ENCODE results near the genes DENND2C and NRAS.

- PRO-cap, 2 experiments, result no peak in any of the 2 experiments
Observed at GRCh38 chr1:114572972-114574104, 8.1 kb downstream of the BCAS2 start.

DNA sequence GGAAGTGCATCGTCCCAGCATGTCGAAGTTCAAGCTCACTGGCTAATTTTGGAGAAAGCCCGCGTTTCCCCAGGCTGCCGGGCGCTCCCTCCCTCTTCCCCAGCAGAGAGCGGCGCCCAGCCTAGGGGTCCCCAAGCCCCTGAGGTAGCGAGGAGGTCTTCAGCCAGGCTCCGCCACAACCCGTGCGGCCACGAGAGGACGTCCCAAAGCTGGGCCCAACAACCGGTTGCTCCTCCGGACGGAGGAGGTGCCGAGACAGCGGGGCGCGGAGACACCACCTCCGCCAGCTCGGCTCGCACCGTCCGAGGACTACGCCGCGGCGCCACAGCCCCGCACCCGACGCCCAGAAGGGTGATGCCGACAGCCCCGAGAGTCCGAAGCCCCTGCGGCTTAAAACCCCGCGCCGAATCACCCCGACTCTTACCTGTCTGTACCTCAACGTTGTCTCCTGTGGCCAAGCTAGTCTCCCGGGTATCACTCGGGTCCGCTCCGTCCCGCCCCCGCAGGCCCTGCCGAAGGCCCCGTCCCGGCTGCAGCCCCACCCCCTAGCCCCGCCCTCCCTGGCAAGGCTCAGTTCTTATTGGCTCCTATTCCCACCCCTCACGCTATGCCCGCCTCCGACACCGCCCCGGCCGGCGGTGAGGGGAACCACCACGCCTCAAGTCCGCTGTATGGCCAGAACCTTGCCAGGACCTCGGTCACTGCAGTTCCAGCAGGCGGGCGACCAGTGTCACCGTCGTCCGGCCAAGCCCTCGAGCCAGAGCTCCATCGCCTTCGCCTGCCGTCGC, at the start of gene DENND2C:
Gene DENND2C (minus strand): TSS at position 491 of the 788 bp plus-strand sequence.
- PRO-cap, 2 experiments, result peak in 2 of 2 experiments; most common plus-strand start position 706 of the sequence (in 2); most common minus-strand start position 448 of the sequence (in 1)

GRCh38 chr1:114715779-114716207, 778 bp downstream of the NRAS start:
- PRO-cap, 2 experiments, result no peak in any of the 2 experiments

DNA sequence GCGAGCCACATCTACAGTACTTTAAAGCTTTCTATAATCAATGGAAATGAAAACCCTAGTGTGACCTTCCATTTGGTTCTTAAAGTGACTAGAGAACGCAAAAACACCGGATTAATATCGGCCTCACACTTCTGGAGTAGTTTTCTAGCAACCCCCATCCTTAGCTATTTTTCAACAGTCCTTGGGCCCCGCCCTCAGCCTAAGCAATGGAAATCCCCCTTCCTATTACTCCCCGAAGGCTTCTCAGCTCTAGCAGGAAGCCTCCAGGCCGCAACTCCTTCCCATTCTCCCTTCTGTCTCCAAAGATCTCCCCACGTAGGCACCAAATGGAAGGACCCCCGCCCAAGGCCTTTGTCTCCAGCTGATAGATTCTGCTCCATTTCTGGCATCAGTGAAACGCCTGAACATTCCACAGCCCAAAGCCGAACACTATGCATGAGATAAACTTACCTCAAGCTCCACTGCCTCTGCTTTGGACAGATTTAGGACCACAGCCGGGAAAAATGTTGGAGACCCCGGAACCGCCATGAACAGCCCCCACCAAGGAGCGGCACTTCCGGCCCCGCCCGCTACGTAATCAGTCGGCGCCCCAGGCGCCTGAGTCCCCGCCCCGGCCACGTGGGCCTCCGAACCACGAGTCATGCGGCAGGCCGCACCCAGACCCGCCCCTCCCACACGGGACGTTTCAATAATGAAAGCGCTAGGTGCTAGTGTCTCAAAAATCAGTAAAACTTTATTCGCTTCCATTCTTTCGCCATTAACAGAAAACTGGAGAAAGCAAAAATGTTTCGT, at the start of gene NRAS:
Gene NRAS (minus strand): TSS at position 564 of the 792 bp plus-strand sequence.
- PRO-cap, 2 experiments, result peak in 2 of 2 experiments; most common plus-strand start position 688 of the sequence (in 1); most common minus-strand start position 532 of the sequence (in 1)

- PRO-cap, 2 experiments, result no peak in any of the 2 experiments
Observed at GRCh38 chr1:114726072-114726769, 9.7 kb upstream of the NRAS start.

DNA sequence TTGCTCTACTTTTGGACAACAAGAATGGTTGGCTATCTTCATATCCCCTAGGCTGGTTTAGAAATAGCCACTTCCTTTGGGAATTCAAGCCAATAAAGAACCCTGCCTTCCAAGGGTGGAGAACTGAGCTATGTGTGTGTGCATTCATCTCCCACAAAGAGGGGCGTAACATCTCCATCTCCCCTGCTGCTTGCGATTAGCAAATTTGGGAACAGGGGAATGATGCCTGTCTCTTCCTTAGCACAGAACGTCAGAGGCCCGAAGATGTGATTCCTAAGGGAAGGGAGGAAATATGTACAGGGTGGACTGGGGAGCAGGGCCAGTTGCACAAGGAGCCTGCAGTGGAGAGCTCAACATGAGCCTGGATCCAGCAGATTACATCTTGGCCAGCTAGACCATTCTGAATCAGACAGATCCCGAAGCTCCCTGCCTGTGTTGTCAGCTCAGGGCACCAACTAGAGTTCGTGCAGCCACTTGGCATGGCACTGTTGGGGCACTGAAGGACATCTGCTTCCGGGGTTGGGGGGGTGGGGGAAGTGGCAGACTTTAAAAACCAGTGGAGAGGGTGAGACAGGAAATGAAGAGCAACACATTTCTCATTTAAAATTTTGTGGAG, 118.1 kb downstream of the NGF start:
- PRO-cap, 2 experiments, result no peak in any of the 2 experiments

GRCh38 chr1:115431981-115432561, 94.0 kb upstream of the NGF start:
- PRO-cap, 2 experiments, result no peak in any of the 2 experiments

- PRO-cap, 2 experiments, result no peak in any of the 2 experiments
Observed at GRCh38 chr1:115654827-115655515, 13.2 kb downstream of the VANGL1 start.

DNA sequence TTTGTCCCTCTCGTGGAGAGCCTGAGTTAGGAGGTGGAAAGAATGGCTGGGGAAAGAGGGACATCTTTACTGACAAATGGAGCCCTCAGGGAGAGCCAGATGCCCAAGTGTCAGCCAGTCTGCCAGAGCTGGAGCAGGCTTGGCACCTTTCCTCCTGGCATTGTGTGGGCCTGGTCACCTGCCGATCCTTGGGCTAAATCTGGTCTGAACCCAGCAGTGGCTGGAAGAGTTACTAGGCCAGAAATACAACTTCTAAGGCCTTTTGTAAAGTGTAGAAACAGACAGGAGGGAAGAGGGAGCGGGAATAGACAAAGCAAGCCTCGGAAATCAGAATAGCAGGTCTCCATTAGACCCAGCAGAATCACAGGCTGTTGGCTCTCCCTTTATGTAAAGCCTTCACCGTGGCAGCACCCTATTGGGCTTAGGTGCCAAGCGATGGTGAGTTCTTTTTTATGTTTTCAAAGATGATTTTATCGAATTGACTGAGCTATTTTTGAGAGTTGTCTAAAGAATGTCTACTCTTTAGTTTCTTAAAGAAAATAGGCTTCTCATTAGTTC, 25.1 kb downstream of the VANGL1 start:
- PRO-cap, 2 experiments, result no peak in any of the 2 experiments

GRCh38 chr1:116147682-116148003, 36.4 kb downstream of the MAB21L3 start:
- PRO-cap, 2 experiments, result no peak in any of the 2 experiments

GRCh38 chr1:116152550-116153005, 41.4 kb downstream of the MAB21L3 start:
- PRO-cap, 2 experiments, result peak in 2 of 2 experiments; most common minus-strand start chr1:116152647 (in 2)

GRCh38 chr1:116356576-116357128, 16.4 kb upstream of the ATP1A1 start:
- PRO-cap, 2 experiments, result no peak in any of the 2 experiments

GRCh38 chr1:116378596-116379562, 5.8 kb downstream of the ATP1A1 start:
- PRO-cap, 2 experiments, result no peak in any of the 2 experiments

- PRO-cap, 2 experiments, result no peak in any of the 2 experiments
Observed at GRCh38 chr1:116389354-116389945, 16.4 kb downstream of the ATP1A1 start.

DNA sequence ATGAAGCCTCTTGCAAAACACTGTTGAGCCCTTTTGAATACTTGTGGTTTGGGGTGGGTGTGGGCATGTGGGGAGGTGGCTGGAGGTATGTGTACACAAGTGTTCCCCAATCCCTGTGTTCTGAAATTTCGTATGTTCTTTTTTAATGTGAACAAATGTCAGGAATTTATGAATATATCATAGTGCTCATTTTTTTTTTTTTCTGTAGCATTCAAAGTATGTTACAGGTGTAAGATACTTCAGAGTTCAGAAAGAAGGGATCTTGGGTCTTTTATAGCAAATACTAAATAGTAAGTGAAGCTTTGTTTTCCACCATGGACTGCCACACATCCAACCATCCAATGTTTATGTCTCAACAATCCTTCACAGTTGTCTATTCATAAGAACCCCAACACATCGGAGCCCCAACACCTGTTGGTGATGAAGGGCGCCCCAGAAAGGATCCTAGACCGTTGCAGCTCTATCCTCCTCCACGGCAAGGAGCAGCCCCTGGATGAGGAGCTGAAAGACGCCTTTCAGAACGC, 20.2 kb downstream of the ATP1A1 start:
- PRO-cap, 2 experiments, result no peak in any of the 2 experiments

DNA sequence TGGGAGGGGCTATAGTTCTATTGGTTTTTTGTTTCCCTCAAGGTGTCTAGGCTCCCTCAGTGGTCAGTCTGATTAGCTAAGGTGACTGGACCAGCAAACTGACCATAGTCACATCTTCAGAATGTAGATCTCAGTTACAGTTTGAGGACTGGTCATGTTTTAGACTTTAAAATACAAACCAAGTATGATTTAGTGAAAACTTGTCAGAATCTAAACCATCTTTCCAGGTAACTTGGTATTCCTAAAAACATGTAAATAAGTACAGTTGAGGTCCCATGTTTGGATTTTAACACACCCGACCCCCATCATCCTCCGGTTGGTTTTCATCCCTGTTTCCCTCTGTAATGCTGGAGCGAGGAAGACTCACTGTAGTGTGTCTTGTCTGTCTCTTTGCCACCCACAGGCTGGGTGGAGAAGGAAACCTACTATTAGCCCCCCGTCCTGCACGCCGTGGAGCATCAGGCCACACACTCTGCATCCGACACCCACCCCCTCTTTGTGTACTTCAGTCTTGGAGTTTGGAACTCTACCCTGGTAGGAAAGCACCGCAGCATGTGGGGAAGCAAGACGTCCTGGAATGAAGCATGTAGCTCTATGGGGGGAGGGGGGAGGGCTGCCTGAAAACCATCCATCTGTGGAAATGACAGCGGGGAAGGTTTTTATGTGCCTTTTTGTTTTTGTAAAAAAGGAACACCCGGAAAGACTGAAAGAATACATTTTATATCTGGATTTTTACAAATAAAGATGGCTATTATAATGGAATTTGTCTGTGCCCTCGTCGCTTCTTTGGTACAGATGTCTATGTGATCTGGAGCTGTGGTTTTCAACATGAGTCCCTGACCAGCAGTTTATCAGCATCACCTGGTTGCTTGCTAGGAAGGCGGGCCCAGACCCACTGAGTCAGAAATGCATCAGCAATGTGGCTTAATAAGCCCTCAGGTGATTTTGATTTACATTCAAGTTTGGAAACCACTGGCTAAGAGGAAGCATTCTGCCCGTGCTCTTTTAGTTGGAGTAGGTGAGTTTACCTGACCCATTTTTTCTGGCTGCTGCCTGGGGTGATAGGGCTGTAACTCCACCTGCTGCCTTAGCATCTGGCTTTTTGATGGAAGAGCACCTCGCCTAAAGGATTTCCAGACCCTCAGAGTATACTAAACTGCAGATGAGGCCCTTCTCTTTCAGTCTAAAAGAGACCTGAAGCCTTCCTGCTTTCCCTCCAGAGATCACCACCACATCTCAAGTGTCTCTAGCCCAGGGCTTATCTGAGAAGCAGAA, 31.4 kb downstream of the ATP1A1 start:
- PRO-cap, 2 experiments, result no peak in any of the 2 experiments

GRCh38 chr1:116418019-116419122, 45.3 kb downstream of the ATP1A1 start:
- PRO-cap, 2 experiments, result peak in 2 of 2 experiments; most common plus-strand start chr1:116418593 (in 1); most common minus-strand start chr1:116418568 (in 2)

GRCh38 chr1:116460892-116461247, 87.8 kb downstream of the ATP1A1 start:
- PRO-cap, 2 experiments, result no peak in any of the 2 experiments

DNA sequence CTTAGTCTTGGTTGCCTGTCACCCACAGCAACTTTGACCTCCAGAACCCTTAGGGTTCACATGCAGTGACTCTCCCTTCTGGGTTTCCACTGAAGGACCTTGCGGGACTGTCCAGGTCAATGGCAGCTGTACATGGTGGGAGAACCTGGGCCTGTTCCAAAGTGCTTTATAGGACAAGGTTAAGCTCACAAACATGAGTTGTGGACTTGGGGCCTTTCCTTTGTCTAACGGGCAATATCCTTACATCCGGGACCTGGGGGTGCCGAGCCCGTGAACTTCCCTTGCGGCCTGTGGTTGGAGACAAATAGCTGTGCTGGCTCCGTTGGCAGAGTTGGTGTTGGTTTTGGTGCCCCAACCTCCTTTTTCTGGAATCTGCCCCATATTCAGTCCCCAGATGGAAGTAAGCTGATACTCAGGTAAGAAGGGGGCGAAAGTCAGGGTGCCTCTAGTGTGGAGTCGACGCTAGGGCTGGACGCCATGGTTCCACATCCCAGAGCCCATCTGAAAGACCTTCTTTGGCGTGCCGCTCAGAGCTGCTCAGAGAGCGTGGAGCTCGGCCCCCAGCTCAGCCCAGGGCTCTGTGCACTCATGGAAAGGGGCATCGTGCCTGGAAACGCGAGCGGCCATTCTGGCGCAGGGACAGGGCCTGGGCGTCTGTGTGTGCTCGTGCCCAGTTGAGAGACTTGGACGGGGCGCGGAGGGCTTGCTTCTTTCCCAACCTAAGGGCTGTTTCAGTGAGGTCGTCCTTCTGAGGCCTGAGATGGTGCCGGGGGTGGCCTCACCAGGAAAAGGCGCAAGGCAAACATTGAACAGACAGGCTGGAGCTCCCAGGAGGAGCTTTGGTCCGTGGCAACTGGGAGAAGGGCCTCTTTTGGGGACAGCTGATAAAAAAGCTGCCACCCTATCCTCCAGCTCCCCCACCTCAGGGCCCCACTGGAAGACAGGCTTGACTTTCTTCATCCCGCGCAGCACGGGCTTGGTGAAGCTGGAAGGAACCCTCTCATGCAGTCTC, 77.4 kb downstream of the CD58 start:
- PRO-cap, 2 experiments, result no peak in any of the 2 experiments

DNA sequence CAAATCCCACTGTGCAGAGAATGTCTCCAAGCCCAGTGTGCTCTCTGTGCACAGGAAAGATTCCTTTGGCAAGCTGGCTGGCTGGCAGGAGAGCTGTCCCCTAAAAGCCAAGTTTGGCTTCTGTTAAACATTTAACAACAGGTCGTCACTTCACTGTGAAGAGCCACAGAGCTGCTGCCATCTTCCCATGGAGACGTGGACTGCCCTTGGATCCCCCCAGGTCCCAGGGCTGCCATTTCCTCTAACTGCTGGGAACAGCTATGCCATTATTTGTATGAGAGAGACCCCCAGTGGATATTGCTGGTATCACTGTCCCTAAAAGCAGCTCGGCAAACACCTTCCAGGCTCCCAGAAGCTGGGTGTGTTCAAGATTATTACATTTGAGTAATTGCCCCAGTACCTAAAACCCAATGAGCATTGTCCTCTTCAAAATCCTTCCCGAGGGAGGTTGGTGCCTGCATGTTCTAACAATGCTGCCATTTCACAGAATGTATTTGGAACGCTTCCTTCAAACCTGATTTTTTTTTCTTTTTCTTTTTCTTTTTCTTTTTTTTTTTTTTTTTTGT, 71.8 kb downstream of the CD58 start:
- PRO-cap, 2 experiments, result no peak in any of the 2 experiments

Data from Colon Carcinoma Metastatic in the Lung (tissue), 2 donors.